ENCODE data around the genes C9orf131, TESK1, HINT2 and GNE.

GRCh38 chr9:35041985-35042726 is at the start of gene C9orf131:
TSS of gene C9orf131 (plus strand) at chr9:35042240.
- PRO-cap, result no peak

DNA sequence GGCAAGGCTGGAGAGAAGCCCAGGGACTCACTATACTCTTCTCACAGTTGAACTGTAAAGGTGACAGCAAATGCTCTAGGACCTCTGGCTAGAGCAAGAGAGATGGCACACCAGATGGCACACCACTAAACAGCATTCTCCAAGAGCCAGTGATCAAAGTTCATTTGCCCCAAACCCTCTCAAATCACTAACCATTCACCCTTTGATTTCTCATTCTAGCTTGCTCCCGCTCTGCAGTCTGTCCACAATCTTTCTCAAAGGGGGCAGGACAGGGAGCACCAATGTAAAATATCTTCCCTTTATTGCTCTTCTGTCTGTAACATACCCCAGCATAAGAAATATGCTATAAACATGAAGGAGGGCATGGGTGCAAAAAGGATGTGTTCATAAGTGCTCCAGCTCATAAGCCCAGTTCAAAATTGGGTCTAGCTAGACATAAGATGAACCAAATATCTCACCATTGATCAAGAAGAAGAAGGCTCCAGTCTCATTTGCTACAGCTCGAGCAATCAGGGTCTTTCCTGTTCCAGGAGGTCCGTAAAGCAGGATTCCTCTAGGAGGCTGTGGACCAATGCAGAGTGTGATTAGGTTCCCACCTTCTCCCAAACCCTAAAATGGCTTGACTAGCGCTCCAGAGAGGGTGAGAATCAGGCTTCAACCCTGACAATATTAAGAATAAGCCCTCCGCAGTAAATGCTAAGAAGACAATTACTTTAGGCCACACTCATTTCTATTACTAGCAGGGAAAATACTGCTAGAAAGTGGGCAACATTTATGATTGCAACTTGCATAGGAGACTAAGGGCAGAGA is 9.7 kb downstream of the VCP start:
- PRO-cap, result no peak

DNA sequence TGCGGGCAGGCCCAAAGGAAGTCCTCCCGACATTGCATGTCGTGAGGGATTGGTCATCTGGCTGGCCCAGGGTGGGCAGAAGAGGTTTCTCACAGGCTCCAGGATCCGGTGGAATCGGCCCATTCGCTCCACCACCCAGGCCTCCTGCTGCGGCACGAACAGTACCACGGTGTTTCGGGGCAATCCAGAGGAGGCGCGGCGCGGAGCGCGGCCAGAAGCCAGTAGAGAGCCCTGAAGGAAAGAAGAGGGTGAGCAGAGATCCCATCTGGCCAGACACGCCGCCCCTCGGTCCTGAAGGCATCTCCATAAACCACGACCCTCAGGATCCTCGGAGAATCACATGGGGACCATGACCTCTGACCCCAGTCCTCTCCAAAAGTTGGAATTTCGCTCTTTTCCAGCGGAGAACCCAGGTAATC is 329 bp downstream of the STOML2 start:
- PRO-cap, result no peak

DNA sequence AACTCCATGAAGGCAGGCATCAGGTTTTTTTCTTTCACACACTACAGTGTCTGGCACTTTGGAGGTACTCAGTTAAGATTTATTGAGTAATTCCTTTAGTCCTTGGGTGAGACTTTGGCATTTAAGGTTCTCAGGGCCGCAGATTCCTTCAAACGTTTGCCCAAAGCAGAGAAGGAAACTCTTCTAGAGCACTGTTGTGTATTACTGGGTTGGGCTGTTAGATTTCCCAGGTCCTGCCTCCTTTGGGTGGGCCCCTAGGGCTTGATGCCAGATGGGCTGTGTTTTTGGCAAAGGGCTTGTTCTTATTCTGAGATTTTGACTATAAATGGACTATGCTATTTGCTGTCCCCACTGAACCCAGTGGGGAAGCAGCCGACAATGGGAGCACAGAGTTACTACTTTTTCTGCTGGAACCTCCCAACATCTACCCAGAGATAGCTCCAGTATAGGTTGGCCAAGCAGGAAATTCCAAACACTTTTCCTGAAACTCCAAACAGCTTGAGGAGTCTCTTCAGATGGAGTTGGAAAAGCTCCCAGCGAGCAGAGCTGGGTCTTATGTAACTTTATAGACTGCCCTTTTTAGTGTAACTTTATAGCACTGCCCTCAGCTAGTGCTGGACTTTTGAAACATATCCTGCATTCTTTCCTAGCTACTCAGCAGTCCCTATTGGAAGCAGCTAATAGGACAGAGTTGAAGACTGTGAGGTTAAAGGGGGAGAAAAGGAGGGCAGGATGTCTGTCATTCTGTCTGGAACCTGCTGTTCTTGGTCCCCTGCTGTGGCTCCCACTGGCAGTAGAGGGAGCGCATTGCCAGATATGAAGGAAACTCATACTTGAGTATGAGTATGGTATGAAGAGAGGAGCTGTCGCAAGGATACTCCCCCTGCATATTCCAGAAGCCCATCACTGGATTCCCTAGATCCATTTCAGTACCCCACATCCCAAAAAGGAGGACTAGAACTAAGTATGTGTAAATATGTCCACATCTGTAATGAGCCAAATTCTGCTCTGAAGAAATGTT is 21.0 kb downstream of the RUSC2 start:
- PRO-cap, result no peak

DNA sequence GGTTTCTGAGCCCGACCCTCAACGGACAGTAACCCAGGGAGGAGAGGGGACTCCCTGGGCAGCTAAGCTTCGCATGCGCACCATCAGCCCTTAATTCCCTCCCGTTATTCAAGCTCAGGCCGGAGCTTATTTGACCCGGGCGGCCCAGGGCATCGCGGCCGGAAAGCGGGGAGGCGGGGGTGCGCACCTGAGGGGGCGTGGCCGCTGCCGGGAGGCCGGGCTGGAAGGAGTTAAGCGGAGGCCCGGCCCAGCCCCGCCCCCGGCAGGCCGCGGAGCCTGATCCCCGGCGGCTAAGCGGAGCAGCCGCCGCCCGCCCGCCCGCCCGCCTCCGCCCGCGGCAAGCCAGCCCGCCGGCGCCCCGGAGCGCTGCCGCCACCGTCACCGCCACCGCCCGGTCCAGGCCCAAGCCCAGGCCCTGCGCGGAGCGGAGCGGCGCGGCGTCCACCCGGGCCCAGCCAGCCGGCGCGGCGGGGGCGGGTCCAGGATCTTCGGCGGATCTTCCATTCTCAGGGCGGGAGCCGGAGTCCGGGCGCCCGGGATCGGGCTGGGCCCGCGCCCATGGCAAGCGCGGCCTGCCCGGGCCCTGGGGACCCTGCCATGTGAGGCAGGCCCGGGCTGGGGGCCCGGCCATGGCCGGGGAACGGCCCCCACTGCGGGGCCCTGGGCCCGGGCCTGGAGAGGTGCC is at the start of gene TESK1:
TESK1 (plus strand) TSS at position 272 of the 685 bp plus-strand sequence.
- PRO-cap, result no peak

- PRO-cap, result unidirectional peak, plus-strand start at chr9:35646268; unidirectional peak, plus-strand start at chr9:35646353
Observed at GRCh38 chr9:35645859-35646692, 4.7 kb downstream of the SIT1 start.

GRCh38 chr9:35691679-35692469 is 2.1 kb upstream of the TPM2 start:
- PRO-cap, result no peak

DNA sequence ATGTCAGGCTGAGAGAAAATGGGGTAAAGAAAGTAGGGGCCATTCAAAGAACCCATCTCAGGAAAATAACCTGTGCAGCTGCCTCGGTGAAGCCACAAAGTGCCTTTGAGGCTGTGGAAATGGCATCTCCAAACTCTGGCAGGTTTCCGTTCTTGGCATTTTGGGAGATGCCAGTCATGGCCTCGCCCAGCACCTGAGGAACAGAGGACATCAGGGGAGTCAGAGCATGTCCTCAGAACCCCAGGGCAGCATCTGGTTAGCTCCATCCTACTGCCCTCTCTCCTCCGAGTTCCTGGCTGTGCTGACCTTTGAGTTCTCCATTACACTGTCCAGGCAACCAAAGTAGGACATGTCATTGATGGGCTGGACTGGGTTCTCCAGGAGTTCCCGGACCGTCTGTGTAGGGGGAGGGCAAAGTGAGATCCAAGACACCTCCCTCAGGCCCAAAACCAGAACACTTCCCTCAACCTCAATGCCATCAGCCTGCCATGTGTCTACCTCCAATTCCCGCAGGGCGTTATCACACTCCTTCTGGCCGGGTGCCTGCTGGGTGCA is 20.8 kb upstream of the TPM2 start:
- PRO-cap, result no peak

DNA sequence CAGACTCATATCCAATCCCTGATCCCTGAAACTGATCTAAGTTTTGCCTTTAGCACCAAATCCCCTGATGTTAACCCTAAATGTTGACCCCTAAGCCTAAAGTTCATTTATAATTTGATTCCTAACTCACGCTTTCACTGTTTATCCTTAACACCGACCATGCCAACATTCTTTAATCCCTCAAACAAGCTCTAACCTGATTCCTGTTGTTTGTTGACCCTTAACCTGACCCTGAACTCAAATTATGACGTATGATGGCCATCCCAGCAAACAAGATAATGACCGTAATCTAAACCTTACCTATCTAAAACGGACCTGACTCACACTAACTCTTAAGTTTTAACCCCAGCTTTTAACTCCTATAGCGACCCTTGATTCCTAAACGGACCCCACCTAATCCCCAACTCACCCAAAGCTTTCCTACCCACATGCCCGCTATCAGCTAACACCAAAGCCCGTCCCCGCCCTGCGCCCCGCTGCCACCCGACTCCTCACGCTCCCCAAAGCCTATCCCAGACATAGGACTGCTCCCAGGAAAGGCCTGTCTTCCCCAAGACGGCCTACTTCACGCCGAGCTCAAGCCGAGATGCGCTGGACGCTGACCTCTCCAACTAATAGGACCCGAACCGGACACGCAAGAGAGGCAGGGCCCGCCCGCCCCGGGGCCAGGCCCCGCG is 499 bp downstream of the TLN1 start:
- PRO-cap, result no peak

DNA sequence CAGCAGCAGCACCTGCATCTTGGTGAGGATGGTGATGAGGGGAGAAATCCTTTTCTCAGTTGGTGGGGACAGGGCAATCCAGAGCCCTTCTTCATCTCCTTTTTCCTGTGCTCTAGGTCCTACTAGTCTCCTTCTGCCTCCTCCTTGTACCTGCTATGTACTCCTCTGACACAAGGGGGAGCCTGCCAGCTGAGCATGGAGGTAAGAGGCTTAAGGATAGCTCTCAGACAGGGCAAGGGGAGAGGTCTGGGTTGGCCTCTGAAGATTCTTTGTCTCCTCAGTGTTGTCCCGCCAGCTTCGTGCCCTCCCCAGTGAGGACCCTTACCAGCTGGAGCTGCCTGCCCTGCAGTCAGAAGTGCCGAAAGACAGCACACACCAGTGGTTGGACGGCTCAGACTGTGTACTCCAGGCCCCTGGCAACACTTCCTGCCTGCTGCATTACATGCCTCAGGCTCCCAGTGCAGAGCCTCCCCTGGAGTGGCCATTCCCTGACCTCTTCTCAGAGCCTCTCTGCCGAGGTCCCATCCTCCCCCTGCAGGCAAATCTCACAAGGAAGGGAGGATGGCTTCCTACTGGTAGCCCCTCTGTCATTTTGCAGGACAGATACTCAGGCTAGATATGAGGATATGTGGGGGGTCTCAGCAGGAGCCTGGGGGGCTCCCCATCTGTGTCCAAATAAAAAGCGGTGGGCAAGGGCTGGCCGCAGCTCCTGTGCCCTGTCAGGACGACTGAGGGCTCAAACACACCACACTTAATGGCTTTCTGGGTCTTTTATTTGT is 3.8 kb downstream of the CREB3 start:
- PRO-cap, result no peak

- PRO-cap, result no peak
Observed at GRCh38 chr9:35746608-35747438, 2.2 kb downstream of the GBA2 start.

DNA sequence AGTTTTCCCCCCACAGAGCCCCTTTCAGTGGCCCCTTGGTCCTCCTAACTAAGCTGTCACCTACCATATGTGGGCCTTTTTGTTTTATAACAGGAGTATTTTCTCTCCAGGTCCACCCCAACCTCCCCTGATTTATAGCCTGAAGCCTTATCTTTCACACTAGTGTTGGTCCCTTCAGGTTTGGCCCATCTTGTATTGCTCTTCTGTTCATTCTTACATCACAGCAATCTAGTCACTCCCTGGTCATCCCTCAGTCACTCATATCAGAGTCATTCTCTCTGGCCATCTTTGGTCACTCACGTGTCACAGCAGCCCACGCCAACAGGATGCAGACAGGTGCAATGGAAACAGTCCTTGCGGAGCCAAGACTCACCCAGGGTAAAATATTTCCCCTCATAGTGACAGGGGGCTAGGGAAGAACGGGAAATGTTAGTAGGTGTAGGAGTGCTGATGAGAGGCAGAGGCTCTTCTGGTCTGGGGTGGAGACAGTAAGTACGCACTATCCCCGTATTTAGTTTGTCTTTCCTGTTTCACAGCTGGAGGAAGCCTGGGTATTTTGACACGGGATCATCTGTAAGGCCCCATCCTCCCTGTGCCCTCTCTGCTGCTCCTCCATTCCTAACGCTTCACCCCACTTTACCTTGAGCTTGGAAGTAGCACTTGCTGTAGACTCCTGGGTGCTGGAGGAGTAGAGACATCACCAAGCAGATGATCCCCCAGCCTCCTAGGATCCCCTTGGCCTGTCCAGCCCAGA is 539 bp downstream of the MSMP start:
- PRO-cap, result no peak

GRCh38 chr9:35757302-35757753 is 3.3 kb upstream of the MSMP start:
- PRO-cap, result no peak

GRCh38 chr9:35814944-35815534 is at the start of gene HINT2:
TSS of gene HINT2 (minus strand) at chr9:35815042.
- PRO-cap, result no peak

- PRO-cap, result no peak
Observed at GRCh38 chr9:35929148-35929626, 19.9 kb downstream of the SPAAR start.

- PRO-cap, result no peak
Observed at GRCh38 chr9:35945691-35946220, 12.2 kb downstream of the OR2S2 start.

DNA sequence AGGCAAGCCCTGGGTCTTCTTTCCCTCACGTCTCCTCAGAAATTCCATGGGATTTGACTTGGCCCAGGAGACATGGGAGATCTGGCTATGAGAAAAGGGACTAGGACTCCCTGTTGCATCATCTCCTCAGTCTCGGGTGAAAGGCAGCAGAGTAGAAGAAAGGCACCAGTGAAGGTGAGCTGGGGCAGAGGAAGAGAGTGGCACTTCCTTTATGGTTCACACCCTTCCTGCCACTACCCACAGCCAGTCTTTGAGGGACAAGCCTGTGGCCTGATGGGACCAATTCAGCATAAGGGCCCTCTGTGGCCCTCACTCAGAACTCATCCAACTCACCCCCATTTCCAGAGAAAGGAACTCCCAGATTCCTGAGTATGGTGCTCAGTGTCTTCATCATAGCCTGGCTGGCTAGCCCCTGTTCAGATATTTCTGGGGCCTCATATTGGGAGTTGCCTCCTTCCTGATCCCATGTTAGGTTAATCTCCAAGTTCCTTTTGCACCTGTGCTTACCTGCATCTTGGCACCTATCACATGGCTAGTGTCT is 8.4 kb downstream of the GLIPR2 start:
- PRO-cap, result no peak

DNA sequence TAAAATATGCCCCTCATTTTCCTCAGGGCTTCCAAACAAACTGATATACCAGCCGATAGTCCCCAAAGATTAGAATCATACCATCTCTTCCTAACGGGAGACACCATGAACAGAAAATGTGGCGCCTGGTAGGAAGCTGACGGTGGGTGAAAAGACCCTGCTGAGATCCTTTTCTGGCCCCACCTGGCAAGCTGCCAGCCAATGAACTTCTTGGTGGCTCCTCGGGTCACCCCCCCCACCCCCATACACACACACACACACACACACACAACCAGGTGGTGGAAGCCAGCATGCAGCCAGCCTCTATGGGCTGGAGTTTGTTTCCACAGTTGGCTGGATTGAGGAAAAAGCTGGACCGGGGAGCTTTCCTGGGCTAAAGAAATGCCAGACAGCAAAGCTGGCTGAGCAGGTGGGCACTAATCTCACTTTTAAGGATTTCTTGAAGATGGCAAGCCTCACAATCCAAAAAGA is 4.8 kb upstream of the CCIN start:
- PRO-cap, result no peak

DNA sequence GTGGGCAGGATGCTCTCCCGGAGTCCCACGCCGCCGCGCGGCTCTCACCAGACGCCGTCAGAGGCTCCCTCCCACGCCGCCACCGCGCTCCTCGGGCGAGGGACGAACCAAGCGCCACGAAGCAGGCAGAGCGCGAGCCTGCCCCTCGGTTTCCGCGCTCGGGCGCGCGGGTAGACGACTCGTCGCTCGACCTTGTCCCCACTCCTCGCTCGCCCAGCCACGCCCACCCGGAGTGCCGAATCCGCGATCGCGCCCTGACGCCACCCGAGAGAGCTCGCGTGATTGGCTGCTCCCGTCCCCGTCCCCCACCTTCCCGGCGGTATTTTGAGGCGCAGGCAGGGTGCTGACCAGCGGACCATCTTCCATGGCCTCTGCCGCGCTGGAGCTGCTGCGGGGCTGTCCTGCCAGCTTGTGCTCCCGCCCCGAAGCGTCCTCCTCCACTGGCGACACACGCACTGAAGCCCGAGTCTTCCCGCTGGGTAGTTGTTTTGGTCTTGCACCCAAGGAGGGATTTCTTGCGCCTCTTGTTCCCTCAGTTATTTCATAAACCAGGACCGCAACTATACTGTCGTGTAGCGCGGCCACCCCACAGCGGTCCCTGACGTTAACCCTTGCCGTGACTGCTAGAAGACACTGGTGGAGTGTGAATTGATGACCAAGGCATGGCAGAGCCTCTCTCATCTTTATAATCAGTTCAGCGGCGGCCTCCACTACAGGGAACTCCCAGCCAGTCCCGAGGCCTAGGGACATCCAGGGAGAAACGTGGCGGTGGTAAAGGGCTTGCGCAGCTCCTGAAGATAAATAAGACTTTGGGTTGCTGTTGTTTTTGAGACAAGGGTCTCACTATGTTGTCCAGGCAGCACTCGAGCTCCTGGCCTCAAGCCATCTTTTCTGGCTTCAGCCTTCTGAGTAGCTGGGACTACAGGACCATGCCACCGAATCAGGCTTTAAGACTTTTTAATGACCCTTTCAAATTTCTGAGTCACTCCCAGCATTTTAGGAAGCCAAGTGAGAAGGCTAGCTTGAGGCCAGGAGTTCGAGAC is at the start of gene GNE:
GNE (minus strand) TSS at position 176 of the 1,043 bp plus-strand sequence.
- PRO-cap, result bidirectional peak, plus-strand start at position 338 of the sequence, minus-strand start at position 176 of the sequence

DNA sequence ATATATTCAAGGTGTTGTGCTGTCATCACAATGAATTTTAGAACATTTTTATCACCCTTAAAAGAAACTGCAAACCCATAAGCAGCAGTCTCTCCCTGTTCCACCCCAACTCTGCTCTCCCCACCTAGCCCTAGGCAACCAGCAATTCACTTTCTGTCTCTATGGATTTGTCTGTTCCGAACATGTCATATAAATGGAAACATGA is 49.9 kb upstream of the GNE start:
- PRO-cap, result no peak

Measured in mesothelial cell of epicardium (in vitro differentiated cells).